AG04450 (cell line): ENCODE measurements around a stretch of chr6.

- CAGE, long polyA plus RNA, result no peak
- RRBS, result no CpG with 5 or more reads among the region's 3 CpGs
Observed at GRCh38 chr6:148265023-148265625, 77.5 kb upstream of the SASH1 start.

- CAGE, long polyA plus RNA, result no peak
- RRBS, result no CpG with 5 or more reads among the region's 5 CpGs
Observed at GRCh38 chr6:148343322-148343712, 679 bp downstream of the SASH1 start.

DNA sequence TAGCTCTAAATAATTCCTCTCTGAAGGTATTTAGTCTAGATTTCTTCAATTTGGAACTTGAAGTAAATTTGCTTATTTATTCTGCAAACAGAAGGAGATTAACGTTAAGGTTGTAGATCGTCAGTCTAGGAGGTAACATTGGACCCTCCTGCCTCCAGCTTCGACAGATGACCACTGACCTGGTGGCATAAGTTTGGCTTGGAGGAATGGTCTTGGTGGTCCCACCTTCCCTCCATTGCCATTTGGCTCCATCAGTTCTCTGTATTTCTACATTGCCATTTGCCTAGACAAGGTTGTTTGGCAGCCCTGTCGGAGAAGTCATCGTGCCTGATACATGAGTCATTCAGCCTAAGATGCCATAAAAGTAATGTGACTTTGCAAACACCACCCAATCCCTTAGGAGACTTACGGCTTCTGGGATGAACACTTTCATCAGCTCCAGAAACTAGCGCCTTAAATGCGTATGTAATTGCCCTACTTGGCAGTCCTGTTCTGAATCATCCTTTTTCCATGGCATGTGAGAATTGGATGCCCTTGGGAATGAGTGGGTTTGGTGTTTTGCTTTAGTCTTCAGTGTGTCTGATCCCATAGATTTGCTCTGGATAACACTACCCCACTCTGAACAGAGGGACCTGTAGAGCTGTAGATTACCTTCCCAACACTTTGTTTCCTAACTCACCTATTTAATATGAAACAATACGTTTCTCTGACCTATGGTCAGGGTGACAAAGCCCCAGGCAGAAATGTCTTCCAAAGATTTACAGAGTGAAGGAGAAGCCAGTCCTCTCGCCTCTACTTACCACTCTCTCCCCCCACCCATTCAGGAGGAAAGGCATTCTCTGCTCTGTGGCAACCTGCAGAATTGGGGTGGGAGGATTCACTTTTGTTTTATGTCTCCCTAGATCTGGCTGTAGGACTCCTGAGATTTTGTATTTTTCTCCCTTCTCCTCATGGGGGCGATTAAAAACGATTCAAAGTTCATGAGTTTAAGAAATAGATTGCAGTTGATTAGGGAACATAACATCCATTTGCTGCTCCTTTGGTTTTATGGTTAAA is 158.6 kb downstream of the SASH1 start:
- CAGE, long polyA plus RNA, result no peak
- RRBS, result no CpG with 5 or more reads among the region's 12 CpGs

DNA sequence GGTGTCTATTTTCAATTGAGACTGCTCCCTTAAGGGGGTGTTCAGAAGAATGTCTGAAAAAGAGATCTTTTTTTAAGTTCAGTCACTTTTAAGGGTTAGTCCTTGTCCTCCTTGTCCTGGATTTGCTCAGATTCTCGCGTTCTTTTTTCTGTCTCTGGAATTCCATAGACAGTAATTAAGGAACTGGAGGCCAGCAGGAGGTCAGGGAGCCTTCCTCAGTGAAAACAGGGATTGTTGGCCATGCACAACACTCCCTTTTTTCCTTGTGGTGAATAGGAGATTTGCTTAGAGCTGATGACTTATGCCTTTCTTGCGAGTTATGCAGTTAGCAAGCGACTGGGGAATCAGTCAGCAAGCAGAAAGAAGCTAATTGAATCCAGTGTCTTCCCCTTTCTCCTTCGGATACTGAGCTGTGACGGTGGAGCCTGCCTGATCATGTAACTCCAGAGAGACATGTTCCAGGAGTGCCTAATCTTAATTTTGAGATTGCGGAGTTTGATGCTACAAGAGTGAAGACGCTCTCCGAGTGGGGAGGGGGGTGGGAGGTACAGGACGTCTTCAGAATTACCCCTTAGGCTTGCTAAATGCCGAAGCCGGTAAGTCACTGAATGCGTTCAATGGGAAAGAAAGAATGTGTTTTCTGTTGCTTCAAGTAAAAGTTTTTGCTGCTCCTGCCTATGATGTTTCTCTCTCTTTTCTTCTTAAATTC is 165.8 kb downstream of the SASH1 start:
- CAGE, long polyA plus RNA, result no peak
- RRBS, result no CpG with 5 or more reads among the region's 13 CpGs

DNA sequence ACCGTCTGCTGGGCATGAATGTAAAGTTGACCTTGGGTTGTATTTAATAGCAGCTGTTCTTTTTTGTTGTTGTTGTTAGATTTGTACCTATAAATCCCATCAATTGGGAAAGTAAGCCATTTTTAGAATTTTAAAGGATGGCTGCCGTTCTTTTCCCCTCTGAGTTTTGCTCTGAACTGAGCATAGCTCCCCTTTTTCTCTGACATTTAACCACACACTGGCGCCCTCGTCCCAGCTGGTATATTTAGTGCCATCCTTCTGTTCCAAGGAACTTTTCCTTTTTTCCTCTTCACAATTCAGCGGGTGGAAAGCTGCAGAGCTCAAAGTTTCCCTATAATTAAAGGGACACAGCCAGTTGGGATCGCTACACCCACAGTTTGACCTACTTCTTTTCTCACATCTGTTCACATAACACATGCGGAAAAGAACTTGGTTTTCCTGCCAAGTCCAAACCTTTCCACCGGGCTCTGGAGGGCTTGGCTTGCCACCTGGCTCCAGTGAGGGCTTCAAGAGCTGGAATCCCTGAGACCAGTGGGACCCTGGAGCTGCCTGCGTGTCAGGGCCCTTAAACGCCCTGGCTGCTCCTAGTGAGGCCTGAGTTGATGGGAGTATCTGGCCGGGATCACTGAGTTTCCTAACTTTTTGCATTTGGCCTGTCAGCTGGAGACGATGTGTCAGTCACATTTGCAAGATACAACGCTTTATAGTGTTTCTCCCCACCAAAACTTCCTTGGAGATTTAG is 175.9 kb downstream of the SASH1 start:
- CAGE, long polyA plus RNA, result no peak
- RRBS, result no CpG with 5 or more reads among the region's 13 CpGs

DNA sequence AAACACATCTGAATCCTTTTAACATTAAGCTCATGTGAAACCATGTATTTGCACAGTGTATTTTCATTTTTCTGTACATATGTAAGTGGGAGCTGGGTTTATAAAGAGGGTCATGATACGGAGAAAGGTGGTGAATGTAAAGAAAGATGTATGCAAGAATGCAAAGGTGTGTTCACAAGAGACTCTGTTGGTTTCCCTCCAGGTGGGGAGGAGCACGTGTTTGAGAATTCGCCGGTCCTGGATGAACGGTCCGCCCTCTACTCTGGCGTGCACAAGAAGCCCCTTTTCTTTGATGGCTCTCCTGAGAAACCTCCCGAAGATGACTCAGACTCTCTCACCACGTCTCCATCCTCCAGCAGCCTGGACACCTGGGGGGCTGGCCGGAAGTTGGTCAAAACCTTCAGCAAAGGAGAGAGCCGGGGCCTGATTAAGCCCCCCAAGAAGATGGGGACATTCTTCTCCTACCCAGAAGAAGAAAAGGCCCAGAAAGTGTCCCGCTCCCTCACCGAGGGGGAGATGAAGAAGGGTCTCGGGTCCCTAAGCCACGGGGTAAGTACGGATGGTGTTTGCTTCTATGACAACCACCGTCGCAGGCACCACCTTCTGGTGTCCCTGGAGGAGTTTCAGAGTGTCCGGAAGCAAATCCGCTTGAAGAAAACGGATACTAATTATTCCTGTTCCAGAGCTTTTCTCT is 176.9 kb downstream of the SASH1 start:
- CAGE, long polyA plus RNA, result no peak
- RRBS, result 95% methylated on average over 3 of the region's 21 CpGs

- CAGE, long polyA plus RNA, result no peak
- RRBS, result no CpG with 5 or more reads among the region's 14 CpGs
Observed at GRCh38 chr6:148750681-148751633, 4.1 kb downstream of the UST start.

GRCh38 chr6:148758325-148759075 is 11.7 kb downstream of the UST start:
- CAGE, long polyA plus RNA, result no peak
- RRBS, result no CpG with 5 or more reads among the region's 11 CpGs

DNA sequence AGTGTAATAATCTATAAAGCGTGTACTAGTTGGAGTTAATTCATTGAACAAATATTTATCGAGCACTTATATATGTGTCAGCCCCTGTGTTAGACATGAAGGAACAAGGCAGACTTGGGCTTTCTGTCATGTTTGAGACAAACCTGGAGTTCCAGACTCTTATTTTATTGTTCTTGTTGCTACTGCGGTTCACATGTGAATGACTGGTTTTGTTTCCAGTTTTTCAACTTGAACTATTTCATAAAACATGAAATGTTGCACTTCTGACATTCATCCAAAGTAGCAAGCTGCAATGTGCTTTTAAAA is 205.6 kb downstream of the UST start:
- CAGE, long polyA plus RNA, result no peak
- RRBS, result no CpG with 5 or more reads among the region's 3 CpGs

GRCh38 chr6:149234554-149235035 is 82.9 kb upstream of the TAB2 start:
- CAGE, long polyA plus RNA, result no peak
- RRBS, result no CpG with 5 or more reads among the region's 3 CpGs

GRCh38 chr6:149271819-149272104 is 45.8 kb upstream of the TAB2 start:
- CAGE, long polyA plus RNA, result no peak
- RRBS, result no CpG with 5 or more reads among the region's 3 CpGs

DNA sequence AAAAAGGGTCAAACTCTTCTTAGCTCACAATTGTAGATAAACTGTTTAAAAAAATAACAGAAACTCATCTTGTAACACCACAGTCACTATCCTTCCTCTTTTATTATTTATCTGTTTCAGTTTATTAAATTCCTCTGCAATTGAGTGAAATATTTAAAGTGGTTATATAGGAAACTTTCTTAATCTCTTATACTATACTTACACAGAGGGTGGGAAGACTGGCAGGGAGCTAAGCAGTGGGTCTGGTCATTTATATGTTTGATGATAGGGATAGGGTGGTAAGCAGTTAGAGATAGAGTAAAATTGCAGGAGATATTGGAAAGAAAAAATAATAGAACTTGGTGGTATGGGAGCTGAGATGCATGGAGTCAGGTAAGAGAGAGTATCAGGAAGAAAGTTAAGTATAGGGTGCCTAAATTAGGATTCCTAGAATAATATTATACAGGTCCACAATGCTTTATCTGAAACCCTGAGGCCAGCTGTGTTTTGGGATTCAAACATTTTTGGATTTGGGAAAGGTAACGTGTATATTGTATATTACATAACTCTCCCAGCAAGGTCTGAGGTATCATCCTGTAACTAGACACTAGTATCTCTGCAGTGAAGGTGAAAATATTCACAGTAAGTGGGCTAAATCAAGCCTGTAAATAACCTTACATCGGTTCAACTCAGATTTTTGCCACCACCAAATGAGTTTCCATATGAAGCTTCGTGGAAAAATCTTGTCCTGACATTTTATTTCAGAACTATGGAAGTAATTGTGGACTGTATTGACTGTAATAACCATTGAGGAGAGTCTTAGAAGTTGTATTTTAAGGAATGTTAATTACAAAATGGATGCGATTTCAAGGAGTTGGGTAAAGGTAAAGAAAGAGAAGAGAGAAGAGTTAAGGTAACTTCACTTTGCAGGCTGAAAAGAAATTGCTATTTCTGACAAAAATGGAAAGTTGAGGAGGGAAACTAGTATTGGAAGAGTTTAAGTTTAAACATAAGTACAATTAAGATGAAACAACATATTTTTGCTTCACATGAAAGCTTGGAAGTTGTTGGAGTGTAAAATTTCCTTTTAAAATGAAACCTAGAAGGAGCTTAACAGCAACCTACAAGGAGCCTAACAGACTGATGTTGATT is 20.4 kb downstream of the TAB2 start:
- CAGE, long polyA plus RNA, result no peak
- RRBS, result no CpG with 5 or more reads among the region's 4 CpGs

GRCh38 chr6:149347874-149348439 is 30.4 kb downstream of the TAB2 start:
- CAGE, long polyA plus RNA, result no peak
- RRBS, result no CpG with 5 or more reads among the region's 2 CpGs

GRCh38 chr6:149454377-149454921 is 30.4 kb downstream of the ZC3H12D start:
- CAGE, long polyA plus RNA, result no peak
- RRBS, result no CpG with 5 or more reads among the region's 17 CpGs

DNA sequence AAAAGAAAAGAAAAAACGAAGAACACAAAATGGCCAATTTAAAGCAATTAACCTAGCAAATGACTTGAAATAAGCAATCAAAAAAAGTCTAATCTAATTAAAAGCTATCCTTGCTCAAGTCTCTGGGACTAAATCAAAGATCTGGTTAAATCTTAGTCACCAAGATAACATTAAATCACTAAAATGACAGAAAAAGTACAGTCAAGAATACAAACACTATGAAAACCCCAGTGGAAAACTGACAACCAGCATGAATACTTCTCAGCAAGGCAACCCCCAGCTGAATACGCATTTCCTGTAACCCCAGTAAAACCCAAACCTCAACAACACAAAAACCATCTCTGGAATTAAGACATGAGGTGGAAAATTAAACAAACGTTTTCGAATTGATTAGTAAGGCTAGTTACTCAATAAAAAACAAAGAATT is 23.6 kb upstream of the ZC3H12D start:
- CAGE, long polyA plus RNA, result no peak
- RRBS, result no CpG with 5 or more reads among the region's 4 CpGs

GRCh38 chr6:149568057-149568342 is 1.8 kb downstream of the GINM1 start:
- CAGE, long polyA plus RNA, result no peak
- RRBS, result no CpG with 5 or more reads among the region's 3 CpGs

GRCh38 chr6:149683230-149684167 is 34.4 kb downstream of the LATS1 start:
- CAGE, long polyA plus RNA, result no peak
- RRBS, result no CpG with 5 or more reads among the region's 6 CpGs

DNA sequence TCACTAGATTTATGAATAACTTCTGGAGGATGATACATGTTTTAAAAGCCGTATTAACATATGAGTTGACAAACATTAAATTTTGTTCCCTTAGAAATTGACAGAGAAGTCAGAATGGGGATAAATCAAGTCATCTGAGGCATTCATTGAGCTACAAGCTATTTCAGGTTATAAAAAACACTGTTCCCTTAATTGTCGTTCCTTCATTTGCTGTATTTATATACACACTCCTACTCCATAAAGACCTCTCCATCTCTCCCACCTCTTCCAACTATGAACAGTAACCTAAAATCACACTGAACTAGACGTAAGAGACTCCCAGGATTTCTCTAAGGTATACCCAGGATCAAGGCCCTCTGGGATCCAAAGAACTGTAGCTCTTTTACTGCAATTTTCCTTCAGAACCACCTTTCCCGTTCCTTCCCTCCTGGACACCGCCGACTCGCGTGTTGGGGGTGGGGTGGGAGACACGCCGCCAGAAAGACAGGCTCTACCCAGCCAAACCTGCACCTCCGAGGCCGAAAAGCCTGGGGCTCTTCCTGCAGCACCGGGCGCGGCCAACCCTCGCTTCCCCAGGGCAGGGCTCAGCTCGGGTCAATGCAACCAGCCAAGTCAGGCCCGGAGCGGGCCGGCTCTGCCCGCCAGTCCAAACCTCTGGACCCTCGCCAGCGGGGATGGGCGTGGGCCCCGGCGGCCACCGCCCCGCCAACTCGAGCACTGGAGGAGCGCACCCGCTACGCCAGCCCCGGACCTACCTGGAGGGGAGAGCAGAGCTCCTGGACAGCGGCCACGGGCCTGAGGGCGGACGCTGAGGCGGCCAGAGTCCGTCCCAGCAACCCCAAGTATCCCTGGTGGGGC is 578 bp downstream of the LATS1 start:
- CAGE, long polyA plus RNA, result no peak
- RRBS, result 1% methylated on average over 20 of the region's 39 CpGs

DNA sequence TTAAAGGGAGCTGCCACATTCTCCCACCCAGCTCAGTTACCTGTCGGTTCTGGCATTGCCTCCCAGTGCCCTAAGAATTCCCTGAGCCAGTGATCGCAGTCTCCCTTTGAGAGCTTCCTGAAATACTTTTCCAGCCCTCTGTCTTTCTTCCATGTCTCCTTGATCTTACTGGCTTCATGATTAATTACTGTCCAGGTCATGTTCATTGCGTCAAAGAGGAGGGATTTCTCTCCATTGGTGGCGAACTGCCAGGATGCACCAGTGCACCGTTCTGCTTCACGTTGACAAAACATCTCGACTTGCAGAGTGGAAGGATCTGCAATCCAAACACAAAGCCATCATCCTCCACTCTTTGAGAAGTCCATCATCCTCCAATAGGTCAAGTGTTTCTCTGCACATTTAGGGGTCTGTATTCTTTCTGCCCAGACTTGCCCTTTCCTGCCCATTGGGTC is 8.6 kb downstream of the RAET1E start:
- CAGE, long polyA plus RNA, result no peak
- RRBS, result no CpG with 5 or more reads among the region's 7 CpGs

GRCh38 chr6:150191400-150192130 is 48.7 kb downstream of the PPP1R14C start:
- CAGE, long polyA plus RNA, result no peak
- RRBS, result no CpG with 5 or more reads among the region's 4 CpGs